Measurements from ENCODE around the genes CENPP and BICD2.

GRCh38 chr9:89684659-89685656 is 80.1 kb downstream of the GADD45G start:
- RAMPAGE, long total RNA, result no peak
- RRBS, result no CpG with 5 or more reads among the region's 21 CpGs

DNA sequence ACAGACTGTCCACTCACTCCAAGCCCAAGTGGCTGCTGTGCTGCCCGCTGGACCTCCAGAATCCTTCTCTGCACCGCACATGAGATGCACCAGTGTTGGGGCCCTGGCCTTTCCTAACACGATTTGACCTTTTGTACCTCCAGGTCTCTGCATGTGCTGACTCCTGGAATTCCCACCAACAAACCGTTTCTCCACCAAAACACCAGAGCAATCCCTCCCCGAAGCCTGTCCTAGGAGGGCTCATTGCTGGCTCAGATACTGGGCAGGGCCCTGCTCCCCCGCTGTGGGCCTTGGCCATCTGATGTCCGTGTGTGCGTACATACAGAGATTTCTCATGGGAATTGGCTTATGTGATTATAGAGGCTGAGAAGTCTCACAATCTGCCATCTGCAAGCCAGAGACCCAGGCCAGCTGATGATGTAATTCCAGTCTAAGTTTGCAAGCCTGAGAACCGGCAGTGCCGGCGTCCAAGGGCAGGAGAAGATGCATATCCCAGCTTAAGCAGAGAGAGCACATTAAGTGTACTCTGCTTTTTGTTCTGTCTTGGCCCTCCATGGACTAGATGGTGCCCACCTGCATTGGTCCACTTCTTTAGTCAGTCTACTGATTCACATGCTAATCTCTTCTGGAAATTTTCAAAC is 141.8 kb downstream of the GADD45G start:
- RAMPAGE, long total RNA, result no peak
- RRBS, result no CpG with 5 or more reads among the region's 11 CpGs

- RAMPAGE, long total RNA, result no peak
- RRBS, result no CpG with 5 or more reads among the region's 8 CpGs
These were observed 239.8 kb downstream of the GADD45G start for GRCh38 chr9:89844511-89845146.

GRCh38 chr9:89969167-89969663 is 364.4 kb downstream of the GADD45G start:
- RAMPAGE, long total RNA, result no peak
- RRBS, result no CpG with 5 or more reads among the region's 3 CpGs

GRCh38 chr9:90044563-90045026 is 439.8 kb downstream of the GADD45G start:
- RAMPAGE, long total RNA, result no peak
- RRBS, result no CpG with 5 or more reads among the region's 7 CpGs

DNA sequence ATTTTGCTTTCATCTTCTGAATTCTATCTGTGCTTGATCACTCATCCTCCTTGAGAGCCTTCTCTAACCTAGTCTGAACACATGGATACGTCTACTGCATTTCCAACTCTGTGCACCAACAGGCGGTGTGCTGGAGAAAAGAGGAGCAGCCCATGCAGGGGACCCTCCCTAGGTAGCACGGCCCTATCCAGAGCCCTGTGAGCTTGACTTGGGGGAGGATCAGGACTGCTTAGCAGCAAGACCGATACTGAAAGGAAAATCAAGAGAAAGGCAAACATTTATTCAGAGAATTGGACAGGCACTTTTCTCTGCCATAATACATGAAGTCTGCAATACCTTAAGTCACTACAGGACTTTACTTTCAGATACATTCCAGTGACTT is 149.7 kb downstream of the AUH start:
- RAMPAGE, long total RNA, result no peak
- RRBS, result no CpG with 5 or more reads among the region's 4 CpGs

- RAMPAGE, long total RNA, result no peak
- RRBS, result no CpG with 5 or more reads among the region's 5 CpGs
These were observed 60.5 kb downstream of the AUH start for GRCh38 chr9:91301051-91301732.

GRCh38 chr9:91342022-91343007 is 19.4 kb downstream of the AUH start:
- RAMPAGE, long total RNA, result no peak
- RRBS, result no CpG with 5 or more reads among the region's 7 CpGs

DNA sequence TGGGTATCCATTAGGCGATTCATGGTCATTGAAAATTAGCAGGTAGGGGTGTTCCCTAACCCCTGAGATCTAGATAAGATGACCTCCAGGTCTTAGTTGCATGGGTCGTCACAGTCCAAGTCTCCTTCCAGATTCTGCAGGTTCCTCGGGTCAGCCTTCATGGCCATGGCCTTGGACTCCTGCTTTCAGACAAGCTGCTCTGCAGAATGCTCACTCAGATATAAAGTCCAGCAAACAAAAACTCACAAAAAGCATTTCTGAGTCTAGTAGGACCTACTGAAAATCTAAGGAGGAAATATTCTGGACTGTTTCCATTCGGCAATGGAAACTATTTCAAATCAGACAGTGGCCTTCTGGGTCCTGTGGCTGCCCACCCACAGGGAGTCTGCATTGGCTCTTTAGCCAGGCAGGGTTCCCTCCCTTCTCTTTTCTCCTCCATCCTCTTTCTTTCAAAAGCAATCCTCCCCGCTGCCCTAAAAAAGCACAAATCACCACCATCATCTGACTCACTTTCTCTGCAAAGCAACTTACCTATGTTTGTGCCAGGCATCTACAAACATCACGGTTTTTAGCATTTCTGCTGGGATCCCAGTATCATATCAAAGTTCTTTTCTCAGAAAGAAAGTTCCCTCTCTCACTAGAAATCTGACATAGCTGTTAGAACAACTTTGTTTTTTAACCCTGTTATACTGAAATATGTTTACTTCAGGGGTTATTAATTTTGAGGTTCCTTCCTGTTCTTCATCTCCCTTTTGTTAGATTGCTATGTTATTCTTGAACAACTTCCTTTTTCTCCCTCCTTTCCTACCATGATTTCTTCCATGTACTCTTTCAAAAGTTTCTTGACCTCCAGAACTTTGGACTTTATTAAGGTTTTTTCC is 20.3 kb downstream of the NFIL3 start:
- RAMPAGE, long total RNA, result no peak
- RRBS, result no CpG with 5 or more reads among the region's 6 CpGs

DNA sequence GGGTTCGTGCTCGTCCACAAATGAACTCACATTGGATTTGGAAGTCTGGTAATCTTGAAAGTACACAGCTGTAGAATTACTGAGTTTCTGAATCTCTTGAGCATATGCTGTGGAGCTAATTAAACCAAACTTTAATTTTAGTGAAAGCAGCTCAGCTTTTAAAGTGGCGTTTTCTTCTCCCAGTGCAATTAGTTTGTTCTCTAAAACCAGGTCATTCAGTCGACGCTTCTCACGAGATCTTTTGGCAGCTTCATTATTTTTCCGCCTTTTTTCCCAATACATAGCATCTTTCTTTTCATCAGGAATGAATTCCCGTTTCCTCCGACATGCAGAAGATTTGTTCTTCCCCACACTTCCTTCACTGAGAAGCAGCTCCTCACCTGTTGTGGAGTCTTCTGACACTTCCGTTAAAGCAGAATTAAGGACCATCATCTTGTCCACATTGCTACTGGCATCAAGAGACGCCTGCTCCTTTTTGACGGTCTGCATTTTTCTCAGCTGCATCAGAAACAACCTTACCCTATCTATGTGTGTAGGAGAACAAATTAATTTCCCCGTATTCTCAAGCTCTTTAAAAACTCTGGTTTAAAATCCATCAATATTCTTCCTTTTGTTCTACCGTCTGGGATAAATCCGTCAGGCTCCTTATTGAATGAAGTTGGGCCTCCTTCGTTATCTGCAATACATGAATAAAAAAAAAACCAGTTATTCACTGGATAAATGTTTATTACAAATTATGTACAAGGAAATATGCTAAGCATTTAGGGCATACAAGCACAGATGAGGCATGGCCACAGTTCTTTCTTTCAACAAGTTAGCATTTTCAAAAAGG is 13.2 kb downstream of the NFIL3 start:
- RAMPAGE, long total RNA, result no peak
- RRBS, result no CpG with 5 or more reads among the region's 16 CpGs

GRCh38 chr9:91418311-91418646 is 5.4 kb downstream of the NFIL3 start:
- RAMPAGE, long total RNA, result no peak

DNA sequence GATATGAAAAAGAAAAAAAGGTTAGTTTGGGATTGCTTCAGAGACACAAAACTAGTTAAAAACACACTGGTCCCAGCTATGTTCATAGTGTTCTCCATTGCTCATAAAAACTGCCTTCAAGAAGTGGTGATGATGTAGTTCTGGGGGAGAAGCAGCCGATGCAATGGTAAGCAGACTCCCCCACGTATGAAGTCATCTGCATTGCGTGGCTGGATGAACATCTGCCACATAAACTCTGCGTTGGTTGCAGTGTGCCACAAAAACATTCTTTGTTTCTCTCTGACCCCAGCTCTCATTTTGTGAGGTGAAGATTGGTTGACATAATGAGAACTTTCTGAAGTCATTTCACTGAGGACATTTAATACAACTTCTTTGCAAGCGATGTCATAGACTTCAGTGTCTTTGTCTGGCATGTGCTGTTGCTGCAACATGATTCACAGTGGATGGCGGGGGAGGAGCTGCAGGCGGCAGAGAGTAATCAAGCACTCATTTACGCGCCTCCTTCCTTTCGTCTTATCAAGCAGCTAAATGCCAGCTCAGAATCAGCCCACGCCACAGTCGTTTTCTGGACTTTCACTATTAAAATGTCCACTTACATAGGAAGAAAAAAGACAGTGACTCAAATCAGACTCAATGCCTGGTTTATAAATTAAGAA is 91.5 kb upstream of the NFIL3 start:
- RAMPAGE, long total RNA, result no peak
- RRBS, result no CpG with 5 or more reads among the region's 12 CpGs

DNA sequence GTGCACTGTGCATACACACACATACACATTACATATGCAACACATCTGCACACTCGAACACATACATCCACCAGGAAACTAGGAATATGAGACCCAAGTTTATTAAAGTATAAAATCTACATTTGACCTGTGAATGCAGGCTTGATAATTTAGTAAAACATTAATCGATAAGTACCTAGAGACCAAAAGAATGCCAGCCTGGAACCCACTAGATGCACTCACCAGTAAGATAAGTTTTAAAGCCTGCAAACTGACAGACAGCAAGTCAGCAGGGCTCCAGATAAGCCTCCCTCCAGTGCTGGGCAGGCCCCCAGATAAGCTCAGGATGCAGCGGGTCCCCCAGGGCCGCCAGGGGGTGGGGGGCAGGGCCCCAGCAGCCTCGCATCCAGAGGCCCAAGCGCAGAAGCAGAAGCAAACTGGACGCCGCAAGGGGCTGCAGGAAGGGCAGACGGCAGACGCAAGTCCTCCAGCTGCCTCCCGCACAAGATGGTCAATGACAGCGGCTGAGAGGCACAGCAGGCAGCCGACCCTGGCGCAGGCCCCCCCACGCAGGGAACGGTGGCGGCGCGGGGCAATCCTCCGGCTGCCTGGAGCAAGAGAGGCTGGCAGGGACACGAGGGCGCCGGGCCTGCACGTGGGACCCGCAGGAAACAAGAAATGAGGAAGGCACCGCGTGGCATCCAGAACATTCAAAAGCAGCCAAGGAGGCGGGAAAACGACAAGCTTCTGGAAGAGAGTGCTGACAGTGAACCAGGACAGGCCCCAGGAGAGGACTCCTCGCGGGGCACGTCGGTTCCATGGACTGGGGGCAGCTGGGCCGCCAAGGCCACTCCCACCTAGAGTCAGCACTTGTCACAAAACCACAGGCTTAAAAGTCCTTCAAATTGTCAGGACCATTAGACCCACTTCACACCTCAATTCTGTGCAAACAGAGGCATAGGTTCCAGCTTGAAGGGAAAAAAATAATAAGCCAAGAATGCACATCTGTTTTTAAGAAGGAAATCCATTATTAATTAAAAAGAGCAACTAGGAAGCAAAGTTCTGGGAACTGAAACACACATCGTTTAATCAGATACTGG is 49.8 kb downstream of the ROR2 start:
- RAMPAGE, long total RNA, result no peak
- RRBS, result 39% methylated on average over 4 of the region's 35 CpGs

- RAMPAGE, long total RNA, result no peak
- RRBS, result no CpG with 5 or more reads among the region's 6 CpGs
These were observed 6.5 kb downstream of the ROR2 start for GRCh38 chr9:91943364-91944119.

- RAMPAGE, long total RNA, result no peak
- RRBS, result no CpG with 5 or more reads among the region's 8 CpGs
These were observed 1.6 kb upstream of the IARS1 start for GRCh38 chr9:92294982-92295614.

- RAMPAGE, long total RNA, result no peak
- RRBS, result 2% methylated on average over 28 of the region's 57 CpGs
These were observed at the start of gene CENPP for GRCh38 chr9:92325758-92326458. TSS of gene CENPP (plus strand) at chr9:92325953.

- RAMPAGE, long total RNA, result no peak
- RRBS, result 73% methylated on average over 3 of the region's 10 CpGs
These were observed 5.2 kb downstream of the IPPK start for GRCh38 chr9:92664699-92665197.

GRCh38 chr9:92764513-92764955 is at the start of gene BICD2:
TSS of gene BICD2 (minus strand) at chr9:92764833.
- RAMPAGE, long total RNA, result no peak
- RRBS, result 2% methylated on average over 26 of the region's 57 CpGs

DNA sequence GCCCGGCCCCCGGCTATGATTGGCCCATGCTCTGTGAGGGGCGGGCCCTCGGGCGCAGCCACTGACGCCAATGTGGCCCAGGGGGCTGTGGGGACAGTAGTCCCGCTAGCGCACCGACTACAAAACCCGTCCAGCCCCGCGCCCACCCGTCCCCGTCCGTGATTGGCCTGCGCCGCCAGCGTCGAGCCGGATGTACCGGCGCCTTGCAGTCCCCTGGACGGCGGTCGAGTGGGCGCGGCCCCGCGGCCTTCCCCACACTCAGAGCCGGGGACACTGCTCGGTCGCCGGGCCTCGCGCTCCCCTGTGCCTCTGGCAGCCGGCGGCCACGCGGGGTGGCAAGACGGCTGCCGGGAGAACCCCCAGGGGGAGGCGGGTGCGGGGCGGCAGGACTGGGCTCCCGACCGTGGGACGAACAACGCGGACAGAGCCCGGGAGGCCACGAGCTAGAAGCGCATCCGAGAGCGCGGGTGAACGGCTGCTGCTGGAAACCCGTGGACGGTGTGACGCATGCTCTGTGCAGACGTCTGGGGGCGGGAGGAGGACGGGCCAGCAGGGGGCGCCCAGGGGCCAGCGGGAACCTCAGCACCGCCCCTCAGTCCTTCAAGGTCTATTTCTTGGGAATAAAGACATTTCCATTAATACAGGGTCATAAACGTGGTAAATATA is 456 bp upstream of the BICD2 start:
- RAMPAGE, long total RNA, result no peak
- RRBS, result under 1% methylated on average over 20 of the region's 66 CpGs

DNA sequence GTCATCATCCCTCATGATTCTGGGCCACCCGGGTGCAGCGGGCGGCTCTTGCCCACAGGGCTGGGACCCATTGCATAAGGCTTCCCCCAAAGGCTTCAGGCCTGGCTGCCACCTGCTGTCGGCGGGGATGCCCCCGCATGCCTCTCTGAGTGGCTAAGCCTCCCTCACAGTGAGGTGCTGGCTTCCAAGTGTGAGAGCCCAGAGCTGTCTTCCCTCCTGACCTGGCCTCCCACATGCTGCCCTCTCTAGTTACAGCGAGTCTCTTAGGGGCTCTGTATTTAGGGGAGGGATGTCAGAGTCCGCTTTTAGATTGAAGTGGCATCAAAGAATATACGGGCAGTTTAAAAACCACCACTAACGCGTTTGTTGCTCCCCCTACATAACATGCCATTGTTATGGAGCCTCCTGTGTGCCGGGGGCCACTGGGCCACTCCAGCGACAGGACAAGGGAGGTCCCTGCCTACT is 21.9 kb downstream of the FGD3 start:
- RAMPAGE, long total RNA, result no peak
- RRBS, result no CpG with 5 or more reads among the region's 13 CpGs

All from hepatocyte (in vitro differentiated cells and primary cell).